ENCODE measurements around the genes NPIPA7 and ITPRIPL2.

GRCh38 chr16:15854079-15854495, 2.7 kb downstream of the MYH11 start:
- PRO-cap, result no peak

DNA sequence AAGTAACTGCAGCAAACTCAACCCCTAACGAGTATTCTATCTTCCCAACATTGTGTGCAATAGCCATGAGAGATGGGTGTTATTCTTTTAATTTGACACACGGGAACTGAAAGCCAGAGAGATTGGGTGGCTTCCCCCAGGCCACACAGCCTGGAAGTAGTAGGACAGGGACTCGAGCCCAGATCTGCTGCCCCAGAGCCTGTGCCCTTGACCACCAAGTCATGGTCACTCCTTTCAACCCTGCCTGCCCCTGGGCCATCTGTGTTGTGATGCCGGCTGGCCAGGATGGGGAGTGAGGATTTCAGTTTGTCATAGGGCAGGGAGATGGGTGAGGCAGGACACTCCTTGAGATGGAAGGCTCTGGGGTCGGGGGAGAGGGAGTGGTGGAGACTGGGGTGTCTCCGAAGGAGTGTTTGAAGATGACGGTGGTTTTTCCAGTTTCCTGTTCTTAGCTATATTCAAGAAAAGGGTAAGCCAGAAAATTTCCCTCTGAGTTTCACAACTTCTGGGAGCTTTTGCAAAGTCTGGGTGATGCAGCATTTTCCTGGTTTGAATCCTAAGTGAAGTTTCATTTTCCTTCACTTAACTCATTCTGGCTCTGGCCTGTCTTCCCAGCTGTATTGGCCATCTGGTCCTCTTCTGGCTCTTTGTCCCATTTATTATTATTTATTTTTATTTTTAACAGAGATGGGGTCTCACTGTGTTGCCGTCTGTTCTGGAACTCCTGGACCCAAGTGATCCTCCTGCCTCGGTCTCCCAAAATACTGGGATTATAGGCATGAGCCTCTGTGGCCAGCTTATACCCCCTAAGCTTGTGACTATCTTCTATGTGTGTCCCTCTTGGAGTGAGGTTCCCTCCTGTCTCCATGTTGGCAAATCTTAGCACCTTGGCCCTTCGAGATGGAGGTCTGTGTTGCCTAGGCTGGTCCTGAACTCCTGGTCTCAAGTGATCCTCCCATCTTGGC, 27.6 kb downstream of the ABCC1 start:
- PRO-cap, result no peak

- PRO-cap, result no peak
Measured at GRCh38 chr16:16052335-16052861, 103.0 kb downstream of the ABCC1 start.

- PRO-cap, result no peak
Measured at GRCh38 chr16:16062402-16062918, 113.0 kb downstream of the ABCC1 start.

GRCh38 chr16:16071686-16072204, 122.3 kb downstream of the ABCC1 start:
- PRO-cap, result no peak

DNA sequence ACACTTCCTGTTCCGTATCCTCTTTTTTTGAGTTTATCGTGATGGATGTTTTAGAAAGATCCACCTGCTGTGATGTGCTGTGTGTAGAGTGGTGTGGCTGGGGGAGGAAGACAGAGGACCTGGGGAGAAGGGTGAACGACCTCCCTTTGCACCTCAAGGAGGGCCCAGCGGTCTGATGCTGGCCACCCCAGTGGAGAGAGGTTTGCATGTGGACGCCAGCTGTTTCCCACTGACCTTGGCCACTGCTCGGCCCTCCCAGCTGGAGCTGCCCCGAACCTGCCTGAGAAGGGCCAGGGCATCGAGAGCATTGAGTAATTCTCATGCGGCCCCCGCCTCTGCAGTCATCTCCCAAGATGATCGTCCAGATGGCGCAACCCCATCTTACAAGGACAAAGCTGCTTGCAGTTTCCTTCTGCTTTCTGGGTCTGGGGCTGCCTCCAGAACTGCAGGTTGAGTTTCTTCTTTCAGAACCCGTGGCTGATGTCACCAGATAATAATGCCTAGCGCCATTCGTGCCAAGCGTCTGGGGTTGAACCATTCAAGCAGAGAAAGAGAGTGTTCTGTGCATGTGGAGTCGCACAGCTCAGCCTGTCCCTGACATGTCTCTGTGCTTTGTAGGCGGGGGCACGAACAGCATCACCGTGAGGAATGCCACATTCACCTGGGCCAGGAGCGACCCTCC, 126.4 kb downstream of the ABCC1 start:
- PRO-cap, result no peak

DNA sequence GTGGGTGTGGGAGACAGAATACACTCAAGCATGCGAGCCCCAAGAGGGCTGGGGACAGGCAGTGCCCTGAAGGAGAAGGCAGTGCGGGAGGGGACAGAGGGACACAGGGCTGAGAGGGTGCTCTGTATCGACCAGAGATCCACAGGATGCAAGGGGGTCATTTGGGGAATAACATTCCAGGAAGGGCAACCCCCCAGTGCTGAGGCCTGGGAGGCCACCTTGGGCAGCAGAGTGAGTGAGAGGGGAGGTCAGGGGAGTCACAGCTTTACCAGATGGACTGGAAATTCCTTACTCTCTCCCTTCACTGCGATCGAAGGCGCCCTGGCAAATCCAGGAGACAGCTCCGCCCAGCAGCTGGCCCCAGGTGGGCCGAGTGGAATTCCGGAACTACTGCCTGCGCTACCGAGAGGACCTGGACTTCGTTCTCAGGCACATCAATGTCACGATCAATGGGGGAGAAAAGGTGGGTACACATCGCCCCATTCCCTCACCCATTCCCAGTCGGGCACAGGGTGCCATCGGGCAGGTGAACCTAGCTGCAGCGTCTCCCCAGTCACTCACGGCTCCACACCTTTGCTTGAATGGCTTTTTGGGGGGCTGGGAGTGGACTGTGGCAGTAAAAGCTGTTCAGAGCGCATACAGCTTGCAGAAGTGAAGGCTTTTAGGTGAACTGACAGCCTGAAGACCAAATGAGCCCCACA, 91.7 kb downstream of the ABCC6 start:
- PRO-cap, result no peak

DNA sequence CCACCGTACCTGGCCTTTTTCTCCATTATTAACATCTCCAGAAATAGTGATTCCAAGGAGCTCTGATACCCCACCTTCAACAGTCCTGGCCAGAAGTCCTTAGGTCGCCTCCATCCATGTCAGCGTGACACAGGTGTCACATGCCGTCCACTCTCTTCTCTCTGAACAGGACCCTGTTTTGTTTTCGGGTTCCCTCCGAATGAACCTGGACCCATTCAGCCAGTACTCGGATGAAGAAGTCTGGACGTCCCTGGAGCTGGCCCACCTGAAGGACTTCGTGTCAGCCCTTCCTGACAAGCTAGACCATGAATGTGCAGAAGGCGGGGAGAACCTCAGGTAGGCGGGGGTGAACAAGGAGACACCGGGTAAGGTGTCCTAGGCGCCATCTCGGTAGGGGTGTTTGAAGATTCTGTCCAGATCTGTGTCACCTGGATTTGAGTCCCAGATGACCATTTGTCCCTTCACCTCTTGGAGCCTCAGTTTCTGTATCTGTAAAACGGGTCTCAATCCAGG, 86.9 kb downstream of the ABCC6 start:
- PRO-cap, result no peak

- PRO-cap, result no peak
Measured at GRCh38 chr16:16142989-16143381, 80.3 kb downstream of the ABCC6 start.

GRCh38 chr16:16378755-16379325, at the start of gene NPIPA7:
Gene NPIPA7, plus strand, starts transcription at chr16:16379140.
- PRO-cap, result no peak

DNA sequence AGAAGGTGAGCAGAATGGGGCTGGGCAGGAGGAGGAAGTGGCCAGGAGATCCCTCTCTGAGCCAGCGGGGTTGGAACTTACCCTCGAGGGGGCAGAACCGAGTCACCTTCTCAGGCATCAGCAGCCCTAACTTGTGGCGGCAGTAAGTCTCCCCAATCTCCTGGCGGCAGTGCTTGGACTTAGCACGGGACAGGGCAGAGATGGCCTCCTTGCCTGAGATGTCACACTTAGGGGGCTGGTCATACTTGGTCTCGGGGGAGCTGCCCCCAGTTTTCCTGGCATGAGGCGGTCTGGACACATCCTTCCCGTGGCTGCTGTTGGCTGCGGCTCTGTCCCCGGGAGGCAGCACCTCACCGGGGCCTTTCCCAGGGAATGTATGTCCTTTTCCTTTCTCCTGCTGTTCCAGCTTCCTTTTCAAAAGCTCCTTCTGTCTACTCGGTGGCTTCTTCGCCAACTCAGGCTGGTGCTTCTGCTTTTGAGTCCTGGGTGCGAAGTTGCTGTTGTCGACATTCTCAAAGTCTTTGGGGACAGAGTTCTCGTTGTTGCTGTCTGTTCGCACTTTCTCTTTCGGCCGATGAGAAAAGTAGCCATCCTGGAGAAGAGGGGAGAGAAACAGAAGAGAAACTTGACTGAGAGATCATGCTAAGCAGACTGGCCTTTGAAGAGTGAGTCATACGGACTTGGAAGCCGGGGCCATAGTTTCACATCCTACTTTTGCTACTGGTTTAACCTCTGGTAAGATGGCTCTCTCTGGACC, 211.7 kb downstream of the XYLT1 start:
- PRO-cap, result no peak

DNA sequence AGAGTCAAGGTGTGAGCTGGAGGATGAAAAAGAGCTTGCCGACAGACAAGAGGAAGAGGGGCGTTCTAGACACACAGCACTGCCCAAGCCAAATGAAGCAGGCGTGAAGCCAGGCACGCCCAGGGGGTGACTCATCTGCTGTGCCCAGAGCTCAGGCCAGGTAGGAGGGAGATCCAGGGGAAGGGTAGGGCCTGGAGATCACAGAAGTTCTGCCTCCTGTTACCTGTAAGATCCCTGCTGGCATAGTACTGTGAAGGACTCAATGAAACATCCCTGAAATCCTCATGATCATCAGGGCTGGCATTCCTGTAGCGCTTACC, 158.7 kb downstream of the XYLT1 start:
- PRO-cap, result no peak

DNA sequence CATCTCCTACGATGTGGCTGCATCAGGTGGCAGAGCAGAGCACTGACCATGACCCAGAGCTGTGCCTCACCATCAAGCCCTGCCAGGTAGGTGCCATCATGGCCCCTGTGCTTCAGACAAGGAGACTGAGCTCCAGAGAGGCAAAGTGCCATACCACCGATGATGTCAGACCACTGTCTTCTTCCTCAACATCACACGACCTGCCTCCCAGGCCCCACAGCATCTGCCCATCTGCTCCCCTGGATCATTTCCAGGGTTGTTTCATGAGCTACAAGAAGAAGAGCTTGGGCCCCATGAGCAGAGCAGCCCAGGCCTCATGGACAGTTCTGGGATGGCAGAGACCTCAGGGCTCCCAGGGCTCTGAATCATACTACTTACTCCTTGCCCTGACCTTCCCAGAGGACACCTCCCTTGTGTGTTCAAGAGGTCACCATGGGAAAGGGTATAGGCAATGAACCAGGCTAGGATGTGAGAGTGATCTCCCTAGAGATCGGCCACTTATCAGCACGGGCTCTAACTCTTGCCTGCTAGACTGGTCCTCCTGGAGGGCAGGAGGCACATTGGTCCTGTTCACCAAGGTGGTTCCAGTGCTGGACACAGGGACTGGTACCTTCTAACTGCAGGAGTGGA, 9.8 kb downstream of the XYLT1 start:
- PRO-cap, result no peak

DNA sequence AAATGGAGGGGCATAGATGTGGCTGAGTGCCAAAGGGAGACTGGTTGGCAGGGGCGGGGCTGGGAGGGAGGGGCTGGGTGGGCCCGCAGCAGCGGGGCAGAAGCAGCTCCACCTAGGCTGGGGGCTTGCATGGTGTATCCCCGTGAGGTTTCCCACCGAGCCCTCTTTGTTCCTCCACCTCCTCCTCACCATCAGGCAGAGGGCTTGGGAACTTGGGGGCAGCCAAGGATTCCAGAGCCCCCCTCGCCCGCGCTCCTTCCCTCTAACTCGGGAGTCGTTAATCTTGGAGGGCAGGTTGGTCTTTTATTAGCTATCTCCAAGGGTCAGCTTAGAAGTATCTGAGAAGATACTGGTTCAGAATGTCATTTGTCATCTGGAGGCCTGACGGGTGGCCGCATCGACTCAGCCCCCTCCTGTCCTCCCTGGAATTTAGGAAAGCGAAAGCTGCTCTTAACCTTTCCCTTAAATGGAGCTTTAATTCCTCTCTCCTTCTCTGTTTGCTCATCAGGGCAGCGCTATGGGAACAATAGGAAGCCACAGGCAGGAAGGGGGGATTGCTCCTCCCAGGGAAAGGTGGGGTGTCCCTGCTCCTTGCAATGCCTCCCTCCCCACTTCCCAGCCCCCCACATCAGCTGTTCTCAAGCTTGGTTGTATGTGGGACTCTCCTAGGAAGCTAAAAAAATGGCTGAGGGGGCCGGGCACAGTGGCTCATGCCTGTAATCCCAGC, 274.3 kb upstream of the XYLT1 start:
- PRO-cap, result no peak

GRCh38 chr16:18570945-18571419, 9.1 kb upstream of the NOMO2 start:
- PRO-cap, result no peak

DNA sequence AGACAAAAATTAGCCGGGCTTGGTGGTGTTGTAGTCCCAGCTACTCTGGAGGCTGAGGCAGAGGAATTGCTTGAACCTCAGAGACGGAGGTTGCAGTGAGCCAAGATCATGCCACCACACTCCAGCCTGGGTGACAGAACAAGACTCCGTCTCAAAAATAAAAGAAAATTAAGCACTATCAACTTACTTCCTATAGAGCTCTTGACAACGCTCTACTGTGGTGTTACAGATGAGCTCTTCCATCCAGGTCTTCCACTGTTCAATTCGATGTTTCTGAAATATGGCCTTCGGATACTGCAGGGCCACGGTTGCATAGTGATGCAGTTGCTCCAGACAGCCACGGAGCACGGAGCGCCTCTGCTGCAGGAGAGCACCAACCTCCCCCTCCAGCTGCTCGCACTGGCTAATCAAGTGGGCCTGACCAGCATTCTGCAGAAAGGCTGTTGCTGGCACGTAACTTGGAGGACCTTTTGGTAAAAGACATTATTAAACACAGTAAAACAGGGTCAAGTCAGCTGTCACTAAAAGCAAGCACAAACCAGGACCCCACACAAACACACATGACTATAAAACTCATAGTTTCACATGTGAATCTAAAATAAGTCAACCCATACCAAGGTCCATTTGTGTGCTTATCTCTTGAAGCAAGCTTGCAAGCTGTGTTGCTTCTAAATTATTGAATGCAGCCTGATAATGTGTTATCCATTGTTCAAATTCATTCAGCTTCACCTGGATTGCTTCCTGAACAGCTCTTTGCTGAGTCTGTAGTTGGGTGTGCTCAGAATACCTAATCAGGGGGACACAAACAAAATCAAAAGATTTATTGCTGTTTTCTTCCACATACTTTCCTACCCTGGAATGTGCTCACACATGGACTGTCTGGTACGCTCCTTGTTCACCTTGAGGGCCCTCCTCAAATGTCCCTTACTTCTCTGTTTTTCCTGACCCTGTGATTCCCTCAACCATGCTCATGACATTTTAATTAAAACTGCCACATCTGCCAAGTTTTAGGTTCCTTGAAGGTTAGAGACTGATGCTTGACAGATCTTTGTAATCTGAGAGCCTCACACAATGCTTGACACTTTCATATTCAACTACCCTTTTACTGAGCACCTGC, 34.8 kb upstream of the ARL6IP1 start:
- PRO-cap, result no peak

DNA sequence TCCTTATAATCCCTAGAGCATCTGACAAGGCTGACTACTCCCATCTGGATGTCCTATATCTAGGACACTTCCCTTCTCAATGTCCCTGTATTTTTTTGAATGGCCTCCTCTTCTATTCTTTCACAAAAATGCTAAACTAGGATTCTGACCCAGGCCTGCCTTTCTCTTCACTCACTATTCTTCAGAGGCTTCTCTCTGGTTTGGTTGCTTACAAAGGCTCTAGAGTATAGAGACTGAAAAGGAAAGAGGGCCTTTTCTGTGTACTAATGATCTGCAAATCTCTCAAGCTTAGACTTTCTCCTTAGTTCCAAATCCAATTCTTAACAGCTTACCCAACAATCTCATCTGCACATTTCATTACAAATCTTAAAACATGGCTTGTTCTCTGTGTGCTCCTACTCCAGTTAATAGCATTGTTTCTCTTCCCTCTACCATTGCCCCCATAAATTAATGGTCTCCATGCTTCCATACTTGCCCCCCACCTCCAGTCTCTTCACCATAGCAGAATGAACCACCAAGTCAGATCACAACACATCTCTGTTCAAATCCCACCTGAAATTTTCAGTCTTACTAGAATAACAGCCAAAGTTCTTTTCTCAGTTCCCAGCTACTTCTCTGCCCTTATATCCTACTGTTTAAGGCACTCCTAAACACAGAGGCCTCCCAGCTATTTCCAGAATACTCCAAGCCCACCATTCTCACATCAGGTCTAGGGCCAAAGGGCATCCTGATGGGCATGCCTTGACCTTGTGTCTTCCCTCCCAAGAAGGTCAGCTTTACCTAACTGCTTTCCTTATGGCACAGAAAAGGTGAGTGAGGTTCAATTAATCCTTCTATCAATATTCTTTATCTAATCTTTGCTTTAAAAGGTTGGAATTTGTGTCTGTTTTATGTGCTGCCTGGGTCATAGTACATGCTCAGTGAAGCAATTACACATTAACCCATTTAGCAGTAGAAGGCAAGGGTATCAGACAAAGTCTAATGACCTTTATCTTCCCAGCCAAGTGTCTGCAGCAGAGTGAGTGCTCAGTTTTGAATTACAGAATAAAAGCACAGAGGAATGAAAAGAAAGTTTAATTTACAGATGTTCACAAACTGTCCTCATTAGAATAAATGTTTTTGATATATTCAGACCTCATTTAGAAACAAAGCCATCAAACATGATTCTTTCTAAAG, 61.2 kb upstream of the ARL6IP1 start:
- PRO-cap, result no peak

GRCh38 chr16:18931778-18932119, 5.5 kb upstream of the SMG1 start:
- PRO-cap, result no peak

DNA sequence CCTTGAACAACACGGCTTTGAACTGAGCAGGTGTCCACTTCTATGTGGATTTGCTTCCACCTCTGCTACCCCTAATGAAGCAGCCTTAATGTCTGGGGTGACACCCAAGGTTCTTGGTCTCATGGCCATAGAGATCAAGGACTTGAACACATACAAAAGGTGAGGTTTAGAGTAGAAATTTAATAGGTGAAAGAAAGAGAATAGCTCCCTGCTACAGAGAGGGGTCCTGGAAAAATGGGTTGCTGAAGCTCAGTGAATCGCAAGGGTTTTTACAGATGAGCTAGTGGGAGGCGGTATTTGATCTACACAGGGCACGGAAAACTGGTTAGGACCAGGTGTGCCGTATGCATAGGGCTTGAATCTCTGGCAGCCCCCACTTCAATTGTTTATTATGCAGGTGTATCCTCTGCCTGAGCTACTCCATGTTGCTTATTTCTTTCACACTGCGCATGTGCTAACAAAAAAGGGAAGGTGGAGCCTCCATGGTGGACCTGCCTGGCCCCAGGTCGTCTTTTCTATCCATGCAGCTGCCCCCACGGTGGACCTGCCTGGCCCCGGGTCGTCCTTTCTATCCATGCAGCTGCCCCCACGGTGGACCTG, 28.0 kb upstream of the TMC7 start:
- PRO-cap, result no peak

DNA sequence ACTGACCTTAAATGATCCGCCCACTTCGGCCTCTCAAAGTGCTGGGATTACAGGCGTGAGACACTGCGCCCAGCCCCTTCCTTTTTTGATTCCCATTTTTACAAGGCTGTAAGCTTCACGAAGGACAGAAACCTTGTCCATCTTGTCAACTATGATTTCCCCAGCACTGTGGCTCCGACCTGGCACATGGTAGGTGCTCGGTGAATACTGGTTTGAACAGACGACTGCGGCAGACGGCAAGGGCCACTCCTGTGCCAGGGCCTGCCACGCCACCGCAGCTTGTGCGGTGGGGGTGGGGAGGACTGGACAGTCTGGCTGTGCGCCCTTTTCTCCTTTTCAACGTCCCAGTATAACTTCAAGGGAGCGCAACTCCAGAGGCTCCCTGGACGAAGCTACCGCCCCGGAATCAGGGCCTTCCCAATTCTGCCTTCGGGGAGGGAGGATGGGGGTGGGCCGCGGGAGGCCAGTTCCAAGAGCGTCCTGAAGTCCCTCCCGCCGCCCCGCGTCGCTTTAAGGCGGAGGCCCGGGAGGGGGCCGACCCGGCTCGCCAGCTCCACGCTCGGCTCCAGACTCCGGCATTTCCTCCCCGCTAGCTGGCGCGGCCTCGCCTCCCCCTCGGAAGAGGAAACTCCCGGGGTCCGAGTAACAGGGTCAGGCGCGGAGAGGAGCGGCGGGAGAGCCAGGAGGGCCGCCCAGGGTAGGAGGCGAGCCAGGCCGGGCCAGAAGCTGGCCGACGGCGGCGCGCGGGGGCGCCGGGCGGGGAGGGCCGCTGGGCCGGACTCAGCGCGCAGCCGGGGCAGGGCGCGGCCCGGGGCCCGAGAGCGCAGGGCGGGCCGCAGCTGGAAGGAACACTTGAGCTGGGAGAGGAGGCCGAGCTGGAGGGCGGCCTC, at the start of gene ITPRIPL2:
Gene ITPRIPL2 (plus strand): TSS at position 537 of the 890 bp plus-strand sequence.
- PRO-cap, result bidirectional peak, plus-strand start at position 266 of the sequence, minus-strand start at position 393 of the sequence

All from LUHMES (cell line).